Glomerular endothelial cell (primary cell): ENCODE measurements around a stretch of chrX.

DNA sequence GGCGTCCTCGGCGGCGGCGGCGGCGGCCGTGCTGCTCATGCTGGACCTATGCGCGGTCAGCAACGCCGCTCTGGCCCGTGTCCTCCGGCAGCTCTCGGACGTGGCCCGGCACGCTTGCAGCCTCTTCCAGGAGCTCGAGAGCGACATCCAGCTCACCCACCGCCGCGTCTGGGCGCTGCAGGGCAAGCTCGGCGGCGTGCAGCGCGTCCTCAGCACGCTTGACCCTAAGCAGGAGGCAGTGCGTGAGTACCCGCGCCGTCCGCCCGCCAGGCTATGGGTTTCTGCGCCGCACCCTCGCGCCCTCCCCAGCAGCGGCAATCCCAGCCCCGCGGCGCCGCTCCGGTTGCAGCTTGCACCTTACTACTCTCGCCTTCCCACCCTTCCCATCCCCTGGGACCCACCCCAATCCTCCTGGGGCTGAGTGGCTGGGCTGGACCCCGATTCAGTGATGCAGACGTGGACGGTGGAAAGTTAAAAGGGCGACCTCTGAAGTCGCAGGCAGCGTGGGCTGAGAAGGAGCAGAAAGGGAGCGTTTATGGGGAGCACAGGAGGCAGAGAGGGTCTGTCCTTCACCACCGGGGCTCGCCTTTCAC lies 1.2 kb downstream of the NHS start:
- RAMPAGE, long total RNA, result no peak

DNA sequence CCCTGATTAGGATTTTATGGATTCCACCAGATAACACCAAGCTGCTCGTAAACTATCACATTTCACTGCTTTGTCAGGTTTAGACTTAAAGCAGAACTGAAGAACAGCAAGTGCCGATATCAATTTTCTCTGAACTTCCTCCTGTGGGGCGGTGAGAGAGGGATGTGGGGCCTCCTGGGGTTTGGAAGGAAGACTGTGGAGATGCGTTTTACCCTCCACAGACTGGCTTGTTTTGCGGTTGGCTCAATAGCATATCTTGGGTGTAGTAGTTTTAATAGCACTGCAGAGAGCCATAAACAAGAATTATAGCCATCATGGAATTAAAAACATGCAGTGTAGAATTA lies 47.5 kb upstream of the SCML1 start:
- RAMPAGE, long total RNA, result no peak

DNA sequence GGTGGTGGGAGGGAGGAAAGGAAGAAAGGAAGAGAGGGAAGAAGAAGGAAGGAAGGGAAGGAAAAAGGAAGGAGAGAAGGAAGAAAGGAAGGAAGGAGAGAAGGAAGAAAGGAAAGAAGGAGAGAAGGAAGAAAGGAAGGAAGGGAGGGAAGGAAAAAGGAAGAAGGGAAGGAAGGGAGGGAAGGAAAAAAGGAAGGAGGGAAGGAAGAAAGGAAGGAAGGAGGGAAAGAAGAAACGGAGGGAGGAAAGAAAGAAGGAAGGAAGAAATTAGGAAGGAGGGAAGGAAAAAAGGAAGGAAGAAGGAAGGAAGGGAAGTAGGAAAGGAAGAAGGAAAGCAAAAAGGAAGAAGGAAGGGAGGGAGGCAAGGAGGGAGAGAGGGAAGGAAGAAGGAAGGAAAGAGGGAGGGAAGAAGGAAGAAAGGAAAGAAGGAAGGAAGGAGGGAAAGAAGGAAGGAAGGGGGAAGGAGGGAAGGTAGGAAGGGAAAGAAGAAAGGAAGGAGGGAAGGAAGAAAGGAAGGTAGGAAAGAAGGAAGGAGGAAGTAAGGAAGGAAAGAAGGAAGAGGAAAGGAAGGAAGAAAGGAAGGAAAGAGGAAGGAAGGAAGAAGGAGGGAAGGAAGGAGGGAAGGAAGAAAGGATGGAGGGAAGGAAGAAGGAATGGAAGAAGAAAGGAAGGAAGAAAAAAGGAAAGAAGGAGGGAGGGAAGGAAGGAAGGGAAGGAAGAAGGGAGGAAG lies 18.8 kb upstream of the SCML1 start:
- RAMPAGE, long total RNA, result no peak

- RAMPAGE, long total RNA, result no peak
Measured at GRCh38 chrX:17786941-17787517, 49.7 kb downstream of the SCML1 start.

DNA sequence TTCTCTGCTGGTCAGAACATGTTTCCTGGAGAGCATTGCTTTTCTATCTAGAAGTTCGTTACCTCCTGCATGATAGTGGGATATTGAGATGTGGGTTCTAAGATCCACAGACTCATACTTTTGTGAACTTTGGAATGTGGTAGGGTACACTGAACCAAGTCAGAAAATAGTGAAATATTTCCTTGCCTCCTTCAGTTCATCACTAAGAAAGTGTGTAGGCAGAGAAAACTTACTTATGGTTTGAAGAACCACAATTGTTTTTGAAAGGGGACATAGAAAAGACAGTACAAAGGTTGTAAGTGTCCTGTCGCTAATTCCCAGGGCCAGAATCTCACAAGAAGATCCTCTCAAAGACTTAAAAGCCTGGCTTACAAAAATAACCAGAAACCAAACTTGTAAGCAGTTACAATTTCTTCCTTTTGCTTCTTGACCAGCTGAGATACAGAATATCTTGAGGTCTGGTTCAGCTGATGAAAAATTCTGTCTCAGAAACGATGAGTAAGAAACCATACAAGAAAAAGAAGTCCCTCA lies 38.7 kb downstream of the RS1 start:
- RAMPAGE, long total RNA, result no peak

DNA sequence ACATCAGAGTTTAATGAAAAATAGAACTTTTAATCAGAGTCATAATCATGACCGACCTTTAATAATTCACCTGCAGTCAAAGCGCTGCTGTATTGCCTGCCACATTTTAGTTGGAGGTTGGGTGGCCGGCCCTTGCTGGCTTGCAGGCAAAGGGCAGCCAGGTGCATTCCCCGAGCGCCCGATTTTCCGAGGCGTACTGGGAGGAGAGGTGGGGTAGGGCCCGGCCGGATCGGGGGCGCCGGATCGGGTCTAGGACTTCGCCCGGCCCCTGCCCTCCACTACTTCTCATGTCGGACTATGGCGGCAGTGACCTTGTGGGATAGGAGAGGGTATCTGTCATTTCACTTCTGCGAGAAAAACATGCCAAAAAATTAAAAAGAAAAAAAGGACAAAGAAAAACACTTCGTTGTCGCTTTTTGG lies 2.5 kb upstream of the RS1 start:
- RAMPAGE, long total RNA, result no peak

DNA sequence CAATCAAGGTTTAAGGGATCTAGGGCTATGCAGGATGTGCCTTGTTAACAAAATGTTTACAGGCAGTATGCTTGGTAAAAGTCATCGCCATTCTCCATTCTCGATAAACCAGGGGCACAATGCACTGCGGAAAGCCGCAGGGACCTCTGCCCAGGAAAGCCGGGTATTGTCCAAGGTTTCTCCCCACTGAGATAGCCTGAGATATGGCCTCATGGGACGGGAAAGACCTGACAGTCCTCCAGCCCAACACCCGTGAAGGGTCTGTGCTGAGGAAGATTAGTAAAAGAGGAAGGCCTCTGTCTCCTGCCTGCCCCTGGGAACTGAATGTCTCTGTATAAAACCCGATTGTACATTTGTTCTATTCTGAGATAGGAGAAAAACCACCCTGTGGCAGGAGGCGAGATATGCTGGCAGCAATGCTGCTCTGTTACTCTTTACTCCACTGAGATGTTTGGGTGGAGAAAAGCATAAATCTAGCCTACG lies 3.8 kb downstream of the PHKA2 start:
- RAMPAGE, long total RNA, result no peak

- RAMPAGE, long total RNA, result no peak
Measured at GRCh38 chrX:18984825-18985358, 978 bp upstream of the PHKA2 start.

- RAMPAGE, long total RNA, result no peak
Measured at GRCh38 chrX:18989824-18990796, 6.2 kb upstream of the PHKA2 start.

GRCh38 chrX:19792588-19792956 lies 94.8 kb downstream of the SH3KBP1 start:
- RAMPAGE, long total RNA, result no peak

DNA sequence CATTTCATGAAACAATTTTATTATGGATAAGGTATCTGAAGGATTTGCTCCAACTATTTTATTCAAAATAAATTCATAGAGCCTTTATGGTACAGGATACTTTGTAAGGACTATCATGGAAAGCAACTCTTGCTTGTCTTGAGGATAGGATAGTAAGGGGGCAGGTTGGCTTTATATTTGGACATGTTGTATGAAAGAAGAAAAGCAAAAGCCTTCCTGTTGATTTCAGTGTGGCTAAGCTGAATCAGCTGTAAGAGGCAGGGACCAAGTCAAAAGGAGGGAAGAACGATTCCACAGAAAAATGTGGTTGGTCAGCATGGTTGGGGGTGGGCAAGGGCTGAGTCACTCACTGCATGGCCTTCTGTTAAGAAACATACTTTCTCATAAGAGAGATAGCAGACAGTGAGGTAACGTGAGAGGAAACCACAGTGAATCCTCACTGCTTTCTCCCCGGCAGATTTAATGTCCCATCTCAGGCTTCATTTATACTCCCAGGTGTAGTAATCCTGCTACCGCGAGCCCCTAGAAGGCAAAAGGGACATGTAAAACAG lies 40.6 kb downstream of the SH3KBP1 start:
- RAMPAGE, long total RNA, result no peak

DNA sequence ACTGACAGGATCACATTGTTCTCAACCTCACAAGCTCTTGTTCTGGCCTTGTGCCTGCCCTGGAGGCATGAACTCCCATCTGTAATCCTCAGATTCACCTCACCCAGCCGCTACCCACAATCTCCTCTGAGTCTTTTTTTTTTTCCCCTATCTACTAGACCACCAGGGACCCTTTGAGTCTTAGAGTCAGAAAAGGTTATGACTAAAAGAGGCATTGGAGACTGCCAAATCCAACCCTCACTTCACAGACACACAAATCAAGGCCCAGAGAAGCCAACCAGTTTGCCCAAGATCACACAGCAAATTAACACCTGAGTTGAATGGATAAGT lies 53.8 kb downstream of the MAP7D2 start:
- RAMPAGE, long total RNA, result no peak

GRCh38 chrX:20222411-20223507 lies 44.0 kb downstream of the RPS6KA3 start:
- RAMPAGE, long total RNA, result no peak

DNA sequence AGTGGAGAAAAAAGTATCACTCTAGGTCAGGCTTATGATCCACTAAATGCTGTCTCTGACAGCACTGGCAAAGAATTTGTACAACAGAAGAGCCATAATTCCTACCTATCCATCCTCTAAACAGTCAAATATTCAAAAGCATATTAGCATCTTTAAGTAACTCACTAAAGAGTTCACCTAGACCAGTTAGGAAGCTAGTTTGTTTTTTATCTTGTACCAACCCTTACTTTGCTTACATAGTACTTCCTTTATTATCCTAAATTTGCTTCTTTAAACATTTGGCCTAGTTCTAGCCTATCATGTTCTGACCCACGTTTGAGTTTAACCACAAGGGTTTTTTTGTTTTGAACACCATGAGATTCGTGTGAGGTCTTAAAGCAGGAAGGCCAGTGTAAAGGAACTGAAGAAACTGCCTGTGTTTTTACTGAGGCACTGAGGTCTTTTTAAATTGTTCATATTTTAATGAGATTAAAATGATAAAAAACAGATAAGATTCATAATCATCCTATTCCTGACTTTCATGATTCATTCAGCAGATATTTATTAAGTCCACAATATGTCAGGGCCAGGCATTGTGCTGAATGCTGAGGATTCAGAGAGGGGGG lies 3.4 kb downstream of the RPS6KA3 start:
- RAMPAGE, long total RNA, result no peak

GRCh38 chrX:20265106-20265955 lies 1.4 kb downstream of the RPS6KA3 start:
- RAMPAGE, long total RNA, result no peak

GRCh38 chrX:20267331-20267705 lies 609 bp upstream of the RPS6KA3 start:
- RAMPAGE, long total RNA, result no peak

DNA sequence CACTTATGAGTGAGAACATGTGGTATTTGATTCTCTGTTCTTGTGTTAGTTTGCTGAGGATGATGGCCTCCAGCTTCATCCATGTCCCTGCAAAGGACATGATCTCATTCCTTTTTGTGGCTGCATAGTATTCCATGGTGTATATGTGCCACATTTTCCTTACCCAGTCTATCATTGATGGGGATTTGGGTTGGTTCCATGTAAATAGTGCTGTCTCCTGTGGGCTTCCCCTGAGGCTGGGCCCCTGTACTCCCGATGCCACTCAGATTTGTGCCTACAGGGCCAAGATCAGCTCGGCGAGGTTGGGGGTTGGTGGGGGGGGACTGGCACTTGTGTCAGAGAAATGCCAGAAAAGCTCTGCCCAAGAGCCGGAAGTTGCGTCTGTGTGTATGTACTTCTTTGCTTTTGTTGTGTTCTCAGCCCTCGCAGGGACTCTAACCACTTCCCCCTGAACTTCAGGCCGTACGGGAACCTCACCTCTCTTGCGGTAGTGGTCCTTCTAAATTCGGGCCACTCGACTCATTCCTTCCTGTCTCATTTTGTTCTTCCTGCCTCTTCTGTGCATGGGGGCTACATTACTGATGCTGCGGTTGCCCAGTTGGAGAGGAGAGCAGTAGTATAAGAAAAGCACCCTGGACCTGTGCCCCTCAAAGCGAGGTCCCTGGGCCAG lies 146.1 kb upstream of the RPS6KA3 start:
- RAMPAGE, long total RNA, result no peak

GRCh38 chrX:21738335-21739277 lies 19.3 kb downstream of the SMPX start:
- RAMPAGE, long total RNA, result no peak

DNA sequence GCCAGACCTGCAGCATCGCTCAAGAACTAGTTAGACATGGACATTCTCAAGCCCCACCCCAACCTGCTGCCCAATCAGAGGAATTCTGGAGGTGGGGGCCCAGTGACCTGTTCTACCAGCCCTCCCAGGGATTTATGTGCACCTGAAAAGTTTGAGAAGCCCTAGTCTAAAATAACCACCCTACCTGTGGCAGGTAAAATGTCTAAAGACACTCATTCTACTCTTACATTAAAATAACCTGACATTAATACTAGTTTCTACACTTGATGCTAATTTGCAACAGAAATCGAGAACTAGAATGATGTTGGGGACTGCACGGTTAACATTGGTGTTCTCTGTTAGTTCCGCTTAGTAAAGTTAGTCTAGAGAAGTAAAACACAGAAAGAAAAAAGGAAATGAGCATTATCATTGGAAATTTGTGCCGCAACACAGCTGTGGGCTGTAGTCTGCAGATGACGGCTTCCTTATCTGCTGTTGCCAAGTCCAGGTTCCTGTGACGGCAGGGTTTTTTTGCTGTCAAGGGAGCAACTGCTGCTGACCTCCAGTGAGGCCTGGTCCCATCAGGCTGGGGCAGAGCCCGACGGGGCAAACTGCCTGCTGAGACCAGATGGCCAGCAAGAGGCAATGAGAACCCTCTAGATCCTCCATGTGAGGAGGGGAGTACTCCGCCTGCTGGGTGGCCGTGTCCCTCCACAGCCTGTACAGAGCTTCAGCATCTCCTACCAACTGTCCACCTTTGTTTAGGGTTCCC lies 38.9 kb upstream of the PHEX start:
- RAMPAGE, long total RNA, result no peak

- RAMPAGE, long total RNA, result no peak
Measured at GRCh38 chrX:22922866-22923264, 76.9 kb upstream of the DDX53 start.